IMR-90 (cell line): Measurements from ENCODE around the genes LGALS9C and FOXO3B.

- RRBS = no CpG with 5 or more reads among the region's 5 CpGs
CAGE:
- cytosol, long polyA plus RNA = no peak
- long polyA plus RNA = no peak
- nucleus, long polyA plus RNA = no peak
Measured at GRCh38 chr17:17840764-17841457, 4.1 kb upstream of the SREBF1 start.

- RRBS = no CpG with 5 or more reads among the region's 5 CpGs
CAGE:
- cytosol, long polyA plus RNA = no peak
- long polyA plus RNA = no peak
- nucleus, long polyA plus RNA = no peak
Measured at GRCh38 chr17:17943603-17944284, 28.5 kb downstream of the TOM1L2 start.

DNA sequence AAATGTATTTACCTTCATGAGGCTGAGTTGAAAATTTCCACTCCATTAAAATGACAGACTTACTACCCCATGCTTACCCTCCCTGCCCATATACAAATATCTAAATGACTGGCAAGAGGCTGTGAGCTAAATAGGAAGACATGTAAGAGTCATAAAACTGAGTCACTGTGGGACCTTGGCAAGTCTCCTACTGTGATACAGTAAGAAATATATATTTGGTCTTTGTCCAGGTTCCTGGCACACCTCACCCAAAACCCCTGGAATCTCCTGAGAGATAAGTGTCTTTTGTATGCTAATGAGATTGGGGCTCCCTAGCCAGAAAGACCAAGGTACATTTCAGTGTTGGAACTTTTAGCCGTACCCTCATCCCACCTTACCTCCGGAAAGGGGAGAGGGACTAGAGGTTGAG is 13.7 kb downstream of the TOM1L2 start:
- RRBS = no CpG with 5 or more reads among the region's 2 CpGs
CAGE:
- cytosol, long polyA plus RNA = no peak
- long polyA plus RNA = no peak
- nucleus, long polyA plus RNA = no peak

- RRBS = no CpG with 5 or more reads among the region's 8 CpGs
CAGE:
- cytosol, long polyA plus RNA = no peak
- long polyA plus RNA = no peak
- nucleus, long polyA plus RNA = no peak
Measured at GRCh38 chr17:18067179-18067748, 20.5 kb upstream of the DRG2 start.

DNA sequence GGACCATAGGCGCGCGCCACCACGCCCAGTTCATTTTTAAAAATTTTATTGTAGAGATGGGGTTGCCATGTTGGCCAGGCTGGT is 1.1 kb upstream of the ALKBH5 start:
- RRBS = no CpG with 5 or more reads among the region's 4 CpGs
CAGE:
- cytosol, long polyA plus RNA = no peak
- long polyA plus RNA = no peak
- nucleus, long polyA plus RNA = no peak

GRCh38 chr17:18246688-18247619 is 11.6 kb downstream of the FLII start:
- RRBS = no CpG with 5 or more reads among the region's 54 CpGs
CAGE:
- cytosol, long polyA plus RNA = no peak
- long polyA plus RNA = no peak
- nucleus, long polyA plus RNA = no peak

DNA sequence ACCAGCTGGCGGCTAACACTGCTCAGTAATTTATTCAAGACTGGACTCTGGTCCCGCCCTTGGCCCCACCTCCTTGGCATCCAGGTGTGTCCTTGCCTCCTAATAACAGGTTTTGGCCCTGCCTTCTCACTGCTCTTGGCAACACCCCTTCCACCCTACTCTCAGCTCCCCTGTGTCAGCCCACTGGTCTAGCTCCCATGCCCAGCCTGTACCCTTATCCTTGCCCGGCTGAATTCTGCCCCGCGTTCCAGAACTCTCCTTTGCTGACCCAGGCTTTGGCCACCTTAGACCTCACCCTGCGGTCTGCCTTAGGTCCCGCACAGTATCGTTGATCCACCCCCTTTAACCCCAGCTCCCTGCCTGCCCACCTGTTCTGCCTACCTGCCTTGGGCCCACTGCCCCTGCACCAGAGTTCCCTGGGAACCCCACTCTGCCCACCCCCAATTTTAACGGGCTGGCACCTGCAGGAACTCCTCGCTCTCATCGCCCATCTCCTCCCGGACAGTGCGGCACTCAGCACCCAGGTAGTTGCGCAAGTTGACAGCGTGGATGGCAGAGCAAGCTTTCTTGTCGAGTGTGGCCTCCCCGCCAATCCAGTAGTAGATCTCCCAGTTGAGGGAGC is 8.1 kb downstream of the FLII start:
- RRBS = no CpG with 5 or more reads among the region's 17 CpGs
CAGE:
- cytosol, long polyA plus RNA = no peak
- long polyA plus RNA = no peak
- nucleus, long polyA plus RNA = no peak

DNA sequence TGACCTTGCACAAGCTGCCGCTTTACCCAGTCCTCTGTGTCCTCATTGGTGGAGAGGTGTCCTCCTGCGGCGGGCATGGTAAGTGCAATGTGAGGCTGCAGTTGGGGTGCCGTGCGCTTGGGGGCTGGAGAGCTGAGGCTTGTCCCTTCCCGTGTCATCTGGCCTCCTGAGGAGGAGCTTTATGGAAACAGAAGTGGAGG is 5.0 kb downstream of the SMCR8 start:
- RRBS = no CpG with 5 or more reads among the region's 6 CpGs
CAGE:
- cytosol, long polyA plus RNA = no peak
- long polyA plus RNA = no peak
- nucleus, long polyA plus RNA = no peak

- RRBS = no CpG with 5 or more reads among the region's 9 CpGs
CAGE:
- cytosol, long polyA plus RNA = no peak
- long polyA plus RNA = no peak
- nucleus, long polyA plus RNA = no peak
Measured at GRCh38 chr17:18325801-18326502, 10.9 kb downstream of the SMCR8 start.

DNA sequence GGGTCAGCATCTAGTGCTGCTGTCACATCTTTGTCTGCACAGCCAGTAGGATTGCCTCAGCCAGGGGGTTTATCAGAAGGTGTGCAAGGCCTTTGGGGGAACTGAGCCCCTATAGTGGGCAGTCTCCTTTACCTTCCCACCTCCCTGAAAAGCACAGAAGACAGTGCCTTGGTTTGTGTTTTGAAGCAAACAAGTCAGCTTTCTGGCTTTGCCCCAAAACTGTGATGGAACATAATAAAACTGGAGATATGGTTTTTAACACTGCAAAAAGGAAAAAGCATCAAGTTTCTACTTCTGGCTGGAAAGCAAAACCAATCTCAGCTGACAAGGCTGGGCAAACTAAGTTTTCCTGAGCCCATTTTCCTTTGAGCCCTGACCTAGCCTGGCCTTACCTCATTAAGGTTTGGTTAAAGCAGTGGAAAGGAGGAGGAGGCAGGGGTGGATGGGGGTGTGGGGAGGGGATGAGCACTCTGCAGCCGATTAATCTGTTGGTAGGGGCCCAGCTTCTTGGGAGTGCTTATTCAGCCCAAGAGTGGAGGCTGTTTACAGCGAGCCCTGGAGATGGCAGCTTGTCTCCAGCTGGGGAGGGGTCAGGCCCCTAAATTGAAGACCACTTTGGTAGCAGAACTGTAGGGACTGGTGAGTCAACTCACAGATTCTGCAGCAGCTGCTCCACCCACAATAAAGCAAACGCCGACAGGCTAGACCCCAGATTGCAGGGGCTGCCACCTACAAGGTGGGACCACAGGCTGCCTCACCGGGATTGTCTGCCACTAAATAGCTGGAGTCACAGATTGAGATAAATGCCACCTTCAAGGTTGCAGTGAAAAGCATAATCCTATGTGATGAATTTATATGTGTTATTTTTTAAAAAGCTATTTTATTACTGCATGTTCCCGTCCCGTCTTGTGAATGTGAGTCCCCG is 12.0 kb downstream of the SMCR8 start:
- RRBS = no CpG with 5 or more reads among the region's 8 CpGs
CAGE:
- cytosol, long polyA plus RNA = no peak
- long polyA plus RNA = no peak
- nucleus, long polyA plus RNA = no peak

- RRBS = no CpG with 5 or more reads among the region's 7 CpGs
CAGE:
- cytosol, long polyA plus RNA = no peak
- long polyA plus RNA = no peak
- nucleus, long polyA plus RNA = no peak
Measured at GRCh38 chr17:18476593-18477189, at the start of gene LGALS9C. LGALS9C (plus strand) TSS chr17:18476789.

DNA sequence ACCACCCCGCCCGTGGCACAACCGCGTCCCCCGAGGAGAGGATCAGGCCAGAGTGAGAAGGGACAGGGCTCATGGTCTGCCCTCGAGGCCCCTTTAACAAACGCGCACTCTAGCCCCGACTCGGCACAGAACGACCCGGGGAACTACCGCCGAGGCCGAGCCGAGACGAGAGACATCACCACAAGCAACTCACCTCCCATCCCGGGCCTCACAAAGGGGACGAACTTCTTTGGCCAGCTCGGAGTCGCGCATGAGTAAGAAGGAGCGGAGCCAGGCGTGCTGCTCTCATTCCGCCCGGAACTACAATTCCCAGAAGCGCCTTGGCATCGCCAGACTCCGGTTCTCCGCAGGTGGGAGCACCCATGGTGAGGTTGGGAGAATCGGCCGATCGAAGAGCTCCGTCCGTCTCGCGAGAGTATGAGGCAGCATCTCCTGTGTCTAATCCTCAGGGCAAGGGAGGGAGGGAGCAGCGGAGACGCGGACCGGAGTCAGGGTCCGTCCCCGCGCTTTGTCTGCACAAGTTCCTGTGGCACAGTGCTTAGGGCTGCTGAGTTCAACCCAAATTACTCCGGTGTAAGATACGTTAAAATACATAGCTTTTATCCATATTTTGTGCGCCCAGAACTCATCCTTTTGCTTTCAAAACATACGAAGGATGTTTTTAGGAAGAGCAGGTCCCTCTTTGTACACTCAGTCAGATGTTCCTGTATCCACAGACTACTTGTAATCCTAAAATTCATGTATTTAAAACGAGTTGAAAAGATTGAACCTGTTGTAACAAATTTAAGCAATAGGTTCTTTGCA is at the start of gene FOXO3B:
FOXO3B (minus strand) TSS at position 304 of the 804 bp plus-strand sequence.
- RRBS = no CpG with 5 or more reads among the region's 49 CpGs
CAGE:
- cytosol, long polyA plus RNA = no peak
- long polyA plus RNA = no peak
- nucleus, long polyA plus RNA = no peak

DNA sequence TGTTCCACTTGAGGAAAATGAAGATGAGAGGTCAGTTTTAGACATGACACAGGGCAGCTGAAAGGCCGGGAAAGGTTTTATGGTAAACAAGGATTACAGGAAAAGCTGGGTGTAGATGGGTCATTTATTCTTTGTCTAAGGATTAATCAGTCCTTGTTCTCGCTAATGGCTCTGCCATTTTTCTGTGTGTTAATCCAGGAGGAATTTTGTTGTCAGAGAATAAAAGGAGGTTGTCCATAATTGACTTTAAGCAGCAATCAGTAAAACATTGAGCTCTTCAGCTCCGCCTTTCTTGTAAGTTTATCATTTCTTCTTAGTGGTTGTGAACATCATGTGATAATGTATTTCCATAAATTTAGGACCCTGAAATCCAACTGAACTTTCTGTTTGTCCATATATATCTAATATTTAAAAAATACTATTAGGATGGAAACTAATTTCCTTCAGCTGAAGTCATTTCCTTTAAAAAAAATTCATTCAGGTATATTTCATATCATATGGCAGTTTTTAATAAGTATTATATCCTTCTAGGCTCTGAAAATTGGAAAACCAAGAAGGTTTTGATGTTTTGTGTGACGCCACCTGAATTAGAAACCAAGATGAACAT is 7.4 kb downstream of the PRPSAP2 start:
- RRBS = no CpG with 5 or more reads among the region's 4 CpGs
CAGE:
- cytosol, long polyA plus RNA = no peak
- long polyA plus RNA = no peak
- nucleus, long polyA plus RNA = no peak

GRCh38 chr17:18867140-18867582 is 9.2 kb downstream of the PRPSAP2 start:
- RRBS = no CpG with 5 or more reads among the region's 5 CpGs
CAGE:
- cytosol, long polyA plus RNA = no peak
- long polyA plus RNA = no peak
- nucleus, long polyA plus RNA = no peak

- RRBS = no CpG with 5 or more reads among the region's 3 CpGs
CAGE:
- cytosol, long polyA plus RNA = no peak
- long polyA plus RNA = no peak
- nucleus, long polyA plus RNA = no peak
Measured at GRCh38 chr17:18955652-18955851, 3.6 kb downstream of the SLC5A10 start.

GRCh38 chr17:19063321-19064277 is 16.8 kb upstream of the GRAP start:
- RRBS = no CpG with 5 or more reads among the region's 61 CpGs
CAGE:
- cytosol, long polyA plus RNA = no peak
- long polyA plus RNA = no peak
- nucleus, long polyA plus RNA = no peak

GRCh38 chr17:19111614-19112949 is 15.3 kb upstream of the GRAPL start:
- RRBS = no CpG with 5 or more reads among the region's 78 CpGs
CAGE:
- cytosol, long polyA plus RNA = no peak
- long polyA plus RNA = no peak
- nucleus, long polyA plus RNA = no peak

- RRBS = no CpG with 5 or more reads among the region's 24 CpGs
CAGE:
- cytosol, long polyA plus RNA = no peak
- long polyA plus RNA = no peak
- nucleus, long polyA plus RNA = no peak
Measured at GRCh38 chr17:19189964-19190522, 47.1 kb upstream of the EPN2 start.

DNA sequence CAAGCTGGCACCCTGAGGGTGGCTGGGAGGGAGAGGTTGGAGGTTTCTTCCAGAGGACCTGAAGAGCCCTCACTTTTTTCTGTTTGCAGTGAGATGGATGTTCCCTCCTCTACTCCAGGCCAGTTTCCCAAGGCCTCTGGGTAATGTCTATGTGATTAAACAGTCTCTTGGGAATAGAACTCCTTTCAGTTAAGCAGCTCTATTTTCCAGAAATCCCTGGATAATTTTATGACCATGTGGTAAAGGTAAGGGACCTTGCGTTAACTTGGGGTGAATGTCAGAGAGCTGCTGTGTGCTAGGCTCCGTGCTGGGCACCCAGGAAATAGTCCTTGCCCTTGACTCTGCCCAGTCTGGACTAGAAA is 12.1 kb downstream of the EPN2 start:
- RRBS = no CpG with 5 or more reads among the region's 2 CpGs
CAGE:
- cytosol, long polyA plus RNA = no peak
- long polyA plus RNA = no peak
- nucleus, long polyA plus RNA = no peak

GRCh38 chr17:19288318-19288935 is 51.3 kb downstream of the EPN2 start:
- RRBS = no CpG with 5 or more reads among the region's 8 CpGs
CAGE:
- cytosol, long polyA plus RNA = no peak
- long polyA plus RNA = no peak
- nucleus, long polyA plus RNA = no peak